Type B pancreatic cell (in vitro differentiated cells): ENCODE measurements around the genes CILP2 and ZNF431.

DNA sequence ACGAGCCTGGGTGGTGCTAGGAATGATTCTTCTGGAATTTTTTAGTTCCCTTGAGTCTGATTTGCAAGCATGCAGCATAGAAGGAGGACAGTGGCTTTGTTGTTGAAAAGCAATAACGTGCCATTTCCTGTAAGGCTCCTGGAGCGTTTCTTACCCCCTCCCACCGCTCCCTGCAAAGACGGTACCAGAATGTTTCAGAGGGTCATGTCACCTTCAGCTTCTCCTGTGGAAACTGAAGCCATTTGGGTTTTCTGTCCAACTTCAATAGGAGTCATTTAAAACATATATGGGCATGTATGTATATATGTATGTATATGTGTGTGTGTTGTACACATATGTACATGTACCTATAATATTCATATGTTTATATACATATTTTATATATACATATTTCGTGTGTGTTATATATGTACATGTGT is 1.6 kb downstream of the SLC25A42 start:
- PRO-cap: no peak

DNA sequence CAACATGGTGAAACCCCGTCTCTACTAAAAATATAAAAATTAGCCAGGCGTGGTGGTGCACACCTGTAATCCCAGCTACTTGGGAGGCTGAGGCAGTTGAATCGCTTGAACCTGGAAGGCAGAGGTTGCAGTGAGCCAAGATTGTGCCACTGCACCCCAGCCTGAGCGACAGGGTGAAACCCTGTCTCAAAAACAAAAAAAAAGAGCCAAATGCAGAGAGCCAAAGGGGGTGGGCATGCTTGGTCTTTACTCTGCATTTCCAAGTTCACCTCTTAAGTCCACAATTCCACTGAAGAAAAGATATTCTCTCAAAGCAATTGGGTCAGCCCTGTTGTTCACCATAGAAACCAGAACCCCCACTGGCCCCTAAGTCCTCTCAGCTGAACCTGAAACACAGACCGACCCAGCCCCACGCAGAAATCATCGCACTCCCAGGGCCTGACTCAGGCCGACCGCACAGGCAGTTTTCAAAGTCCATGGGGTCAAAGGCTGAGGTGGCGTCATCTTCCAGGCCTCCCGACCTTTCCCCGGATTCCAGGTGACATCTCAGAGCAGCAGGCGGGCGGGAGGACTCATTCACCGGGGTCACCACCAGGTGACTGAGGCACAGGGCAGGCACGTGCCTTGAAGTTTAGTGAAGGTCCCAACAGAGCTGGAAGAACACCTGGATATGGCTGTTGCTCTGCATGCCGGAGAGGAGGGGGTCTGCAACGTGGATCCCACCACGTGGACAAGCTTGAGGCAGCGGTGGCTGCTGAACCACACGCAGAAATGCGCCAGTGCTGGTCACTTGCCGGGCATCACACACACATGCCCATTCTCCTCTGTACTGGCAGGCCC is 33.2 kb downstream of the SLC25A42 start:
- PRO-cap: no peak

GRCh38 chr19:19319818-19320286 is 457 bp downstream of the SUGP1 start:
- PRO-cap: no peak

DNA sequence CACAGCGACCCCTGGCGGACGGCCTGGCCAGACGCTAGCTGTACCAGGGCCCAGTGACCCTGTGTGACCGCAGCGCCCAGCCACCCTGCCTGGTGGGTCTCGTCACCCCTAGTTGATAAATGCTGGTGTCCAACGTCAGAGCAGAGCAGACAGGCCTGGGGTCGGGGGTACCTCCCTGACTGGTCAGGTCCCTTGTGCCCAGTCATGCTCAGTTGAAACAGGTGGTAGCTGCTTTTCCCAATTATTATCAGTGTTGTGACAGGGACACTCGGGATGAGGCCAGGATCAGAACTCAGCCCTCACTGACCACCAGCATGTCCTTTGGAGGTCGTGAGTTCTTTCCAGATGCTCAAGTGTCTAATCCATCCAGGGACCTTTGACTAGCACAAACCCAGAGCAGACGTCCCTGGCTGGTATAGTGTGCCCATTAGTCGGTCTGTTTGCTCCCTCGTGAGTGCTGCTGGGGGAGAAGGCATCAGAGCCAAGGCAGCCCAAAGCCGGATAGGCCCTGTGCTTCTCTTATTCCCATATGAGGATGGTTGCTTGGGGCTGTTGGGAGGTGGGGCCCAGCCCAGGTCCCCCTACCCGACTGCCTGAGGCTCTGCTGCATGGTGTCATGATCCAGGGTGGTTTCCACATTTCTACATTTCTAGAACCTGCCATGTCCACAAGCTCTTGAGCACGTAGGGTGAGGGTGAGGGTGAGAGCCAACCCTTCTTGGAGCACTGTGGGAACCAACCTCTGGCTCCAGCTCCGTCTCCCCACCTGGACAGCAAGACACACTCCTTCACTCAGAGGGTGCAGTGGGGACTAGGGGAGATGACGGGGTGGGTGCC is 22.5 kb downstream of the MAU2 start:
- PRO-cap: unidirectional peak, plus-strand start at position 253 of the sequence

- PRO-cap: no peak
These were observed 47.3 kb downstream of the TSSK6 start for GRCh38 chr19:19467782-19468779.

DNA sequence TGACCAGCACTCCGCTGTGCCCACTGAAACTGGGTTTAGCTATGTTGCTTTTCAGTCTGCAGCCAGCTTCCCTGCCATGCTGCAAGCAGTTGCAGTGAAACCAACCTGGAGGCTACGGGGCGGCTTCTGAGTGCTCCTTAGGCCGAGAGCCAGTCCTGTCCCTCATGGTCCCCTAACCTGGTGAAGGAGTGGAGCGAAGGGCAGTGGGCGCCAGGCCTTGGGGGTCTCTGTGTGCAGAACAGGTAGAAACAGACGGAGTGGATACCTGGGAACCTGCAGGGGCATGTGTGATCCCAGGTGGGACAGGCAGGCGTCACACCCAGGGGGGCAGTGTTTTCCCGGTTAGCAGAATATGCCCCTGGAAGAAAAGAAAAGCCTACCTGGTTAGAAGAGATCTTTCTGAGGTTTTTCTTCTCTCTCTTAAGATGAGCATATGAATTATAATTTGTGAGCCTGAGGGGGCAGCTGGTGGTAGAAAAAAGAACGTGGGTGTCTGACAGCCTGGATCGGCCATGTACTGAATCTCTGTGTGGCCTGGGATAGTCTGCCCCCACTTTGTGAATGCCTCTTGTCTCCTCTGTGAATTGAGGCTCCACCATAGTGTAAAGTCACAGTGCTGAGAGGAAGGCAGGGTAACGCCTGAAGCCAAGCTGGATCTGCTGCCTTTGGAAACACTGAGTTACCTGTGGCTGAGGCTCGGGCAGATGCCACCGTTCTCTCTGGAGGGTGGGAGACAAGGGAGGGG is 38.7 kb downstream of the TSSK6 start:
- PRO-cap: no peak

DNA sequence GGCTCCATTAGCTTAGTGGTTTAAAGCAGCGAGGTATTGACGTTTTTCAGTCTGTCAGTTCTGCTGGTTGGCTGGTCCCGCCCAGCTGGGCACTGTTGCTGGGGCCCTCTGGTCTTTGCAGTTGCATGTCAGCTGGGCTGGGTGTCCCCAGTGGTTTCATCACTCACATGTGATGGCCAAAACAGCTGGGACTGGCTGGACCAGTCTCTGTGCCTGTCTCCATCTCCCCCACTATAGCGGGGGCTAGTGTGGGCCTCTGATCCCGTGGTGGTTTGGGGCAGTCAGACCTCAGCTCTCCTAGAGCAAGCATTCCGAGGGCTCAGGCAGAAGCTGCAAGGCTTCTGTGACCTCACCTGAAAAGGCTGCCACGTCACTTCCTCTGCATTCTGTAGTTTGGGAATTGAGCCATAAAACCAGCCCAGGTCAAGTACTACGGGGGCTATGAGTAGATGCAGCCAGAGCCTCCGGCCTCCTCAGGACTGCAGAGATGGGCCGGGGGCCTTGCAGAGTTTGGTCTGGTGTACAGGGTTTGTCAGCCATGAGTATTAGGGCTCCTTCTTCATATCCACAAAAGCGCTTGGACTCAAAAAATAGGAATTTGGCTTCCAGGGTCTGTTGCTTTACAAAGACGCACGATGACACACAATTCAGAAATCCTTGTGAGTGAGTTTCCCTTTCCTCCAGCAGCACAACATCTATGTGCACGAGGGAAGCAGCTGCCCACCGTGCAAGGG is 29.9 kb downstream of the TSSK6 start:
- PRO-cap: no peak

- PRO-cap: no peak
These were observed at the start of gene CILP2 for GRCh38 chr19:19537623-19538544. Gene CILP2 (plus strand): TSS chr19:19538265.

DNA sequence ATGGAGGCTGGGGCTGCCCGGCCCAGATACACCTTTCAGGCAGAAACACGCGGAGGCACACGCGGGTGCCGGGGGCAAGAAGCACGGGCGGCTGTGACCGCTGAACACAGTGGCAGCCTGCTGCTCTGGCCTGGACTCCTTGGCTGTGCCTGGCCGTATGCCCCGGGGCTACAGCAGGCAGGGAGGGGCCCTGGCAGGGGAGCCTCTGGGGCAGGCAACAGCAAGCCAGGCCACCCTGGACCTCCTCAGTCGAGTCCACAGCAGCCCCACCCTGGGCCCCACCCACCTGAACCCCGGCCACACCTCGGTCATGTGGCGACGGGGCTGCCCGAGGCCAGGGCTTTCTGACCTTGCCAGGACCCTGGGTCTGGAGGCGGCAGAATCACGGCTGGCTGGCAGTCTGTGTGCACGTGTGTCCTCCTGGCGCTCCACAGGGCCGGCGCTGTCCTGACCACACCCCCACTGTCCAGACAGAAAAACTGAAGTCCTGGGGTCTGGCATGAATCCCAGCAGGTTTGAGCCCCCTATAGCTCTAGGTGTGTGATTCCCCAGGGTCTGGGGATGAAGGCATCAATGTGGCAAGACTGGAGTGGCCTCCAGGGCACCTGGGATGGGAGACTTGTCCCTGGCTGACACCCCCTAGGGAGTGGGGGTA is 8.8 kb downstream of the CILP2 start:
- PRO-cap: no peak

- PRO-cap: no peak
These were observed 6.1 kb downstream of the GMIP start for GRCh38 chr19:19637334-19637830.

- PRO-cap: no peak
These were observed 6.0 kb upstream of the GMIP start for GRCh38 chr19:19649301-19649979.

- PRO-cap: no peak
These were observed 22.4 kb downstream of the ZNF14 start for GRCh38 chr19:19710594-19710911.

DNA sequence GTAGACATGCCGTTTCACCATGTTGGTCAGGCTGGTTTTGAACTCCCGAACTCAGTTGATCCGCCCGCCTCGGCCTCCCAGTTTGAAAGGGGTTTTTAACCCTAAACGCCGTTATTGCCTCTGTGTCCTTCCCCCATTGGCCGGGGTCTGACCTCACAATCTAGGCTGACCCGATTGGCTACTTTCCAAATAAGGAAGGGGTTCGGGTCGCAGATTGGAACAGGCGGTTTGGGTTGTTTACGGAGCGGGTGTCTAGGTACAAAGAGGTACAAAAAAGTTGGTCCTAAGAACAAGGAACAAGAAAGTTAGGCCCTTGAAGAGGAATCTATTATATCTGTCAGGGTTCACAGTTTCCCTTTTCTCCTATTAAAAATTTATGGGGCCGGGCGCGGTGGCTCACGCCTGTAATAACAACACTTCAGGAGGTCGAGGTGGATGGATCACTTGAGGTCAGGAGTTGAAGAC is 1.0 kb downstream of the ZNF253 start:
- PRO-cap: bidirectional peak, plus-strand start at position 220 of the sequence, minus-strand start at position 84 of the sequence

- PRO-cap: no peak
These were observed 80.3 kb downstream of the ZNF486 start for GRCh38 chr19:20247271-20247767.

DNA sequence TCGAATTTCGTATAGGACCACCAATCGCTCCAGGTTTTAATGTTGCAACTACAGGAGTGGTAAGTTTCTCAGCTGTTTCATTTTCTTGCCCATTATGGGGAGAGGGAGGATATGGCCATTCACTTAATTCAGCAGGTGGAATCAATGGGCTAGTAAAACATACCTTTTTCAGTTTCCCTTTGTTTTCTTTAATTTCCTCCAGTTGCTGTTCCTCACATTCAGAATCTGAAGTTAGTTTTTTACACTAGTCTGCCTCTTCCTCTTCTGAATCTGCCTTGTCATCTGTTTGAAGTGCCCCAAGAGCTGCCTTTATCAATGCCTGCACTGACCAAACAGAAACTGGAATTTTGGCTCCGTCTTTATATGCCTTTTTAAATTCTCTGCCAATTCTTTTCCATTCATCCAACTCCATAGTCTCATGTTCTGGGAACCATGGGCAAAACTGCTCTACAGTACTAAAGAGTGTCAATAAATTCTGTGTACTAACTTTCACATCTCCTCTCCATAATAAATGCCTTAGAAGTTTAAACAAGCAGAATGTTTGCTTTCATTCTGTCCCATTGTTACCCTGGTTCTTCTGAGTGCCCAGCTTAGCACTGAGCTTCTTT is 154.1 kb downstream of the ZNF486 start:
- PRO-cap: no peak

- PRO-cap: no peak
These were observed 134.0 kb downstream of the ZNF737 start for GRCh38 chr19:20431420-20432108.

GRCh38 chr19:20610927-20612189 is 45.8 kb upstream of the ZNF737 start:
- PRO-cap: no peak

GRCh38 chr19:20615964-20616341 is 45.4 kb downstream of the ZNF626 start:
- PRO-cap: no peak

GRCh38 chr19:21084195-21084754 is 2.3 kb downstream of the ZNF714 start:
- PRO-cap: no peak

DNA sequence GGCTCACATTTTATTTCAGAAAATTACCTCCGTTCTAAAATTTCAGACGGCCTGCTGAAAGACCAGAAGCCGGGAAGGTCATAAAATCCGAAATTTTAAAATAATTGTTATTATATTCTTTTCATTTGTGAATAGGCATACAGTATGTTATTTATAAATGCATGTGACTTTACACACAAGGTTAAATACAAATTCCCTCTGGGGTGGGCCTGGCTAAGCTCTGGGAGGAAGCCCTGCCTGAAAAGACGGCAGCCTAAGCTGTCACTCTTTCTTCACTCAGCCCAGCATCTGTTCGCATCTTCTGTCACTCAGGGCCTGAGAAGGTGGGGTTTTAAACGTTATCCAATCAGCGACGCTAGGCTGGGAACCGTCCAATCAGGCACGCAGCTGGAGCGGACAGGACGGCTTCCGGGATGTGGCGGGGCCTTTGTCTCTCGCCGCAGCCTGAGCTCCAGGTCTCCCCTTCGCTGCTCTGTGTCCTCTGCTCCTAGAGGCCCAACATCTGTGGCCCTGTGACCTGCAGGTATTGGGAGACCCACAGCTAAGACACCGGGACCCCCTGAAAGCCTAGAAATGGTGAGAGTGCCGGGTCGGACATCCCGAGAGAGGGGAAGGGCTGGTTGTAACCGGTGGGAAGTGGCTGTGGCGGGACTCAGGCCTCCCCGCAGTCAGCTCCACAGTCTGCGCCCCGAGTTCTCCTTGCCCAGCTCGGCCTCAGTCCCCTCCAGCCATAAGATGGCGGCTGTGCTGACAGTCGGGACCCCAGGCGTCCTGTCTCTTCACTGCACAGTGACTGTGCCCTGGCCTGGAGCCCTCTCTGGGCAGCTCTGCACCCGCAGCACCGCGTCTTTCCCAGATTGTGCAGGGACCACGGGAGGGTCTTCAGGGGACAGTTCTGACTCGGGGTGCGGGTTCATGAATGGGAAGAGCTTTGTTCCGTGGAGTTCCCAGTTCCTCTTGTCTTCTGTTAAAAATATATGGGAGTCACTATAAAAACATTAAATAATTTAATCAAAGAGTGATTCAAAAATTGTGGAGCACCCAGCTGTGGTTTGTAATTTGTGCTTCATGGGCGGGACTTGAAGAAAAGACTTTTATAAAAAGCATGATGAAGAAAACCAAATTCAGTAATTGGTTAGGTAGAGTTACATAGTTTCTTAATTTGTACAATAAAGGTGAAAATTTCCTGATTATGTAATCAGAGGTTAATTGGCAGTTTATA is at the start of gene ZNF431:
Gene ZNF431, plus strand, starts transcription at position 430 of the 1,222 bp plus-strand sequence.
- PRO-cap: bidirectional peak, plus-strand start at position 430 of the sequence, minus-strand start at position 290 of the sequence